H4 (cell line): ENCODE data around the gene STARD3NL.

DNA sequence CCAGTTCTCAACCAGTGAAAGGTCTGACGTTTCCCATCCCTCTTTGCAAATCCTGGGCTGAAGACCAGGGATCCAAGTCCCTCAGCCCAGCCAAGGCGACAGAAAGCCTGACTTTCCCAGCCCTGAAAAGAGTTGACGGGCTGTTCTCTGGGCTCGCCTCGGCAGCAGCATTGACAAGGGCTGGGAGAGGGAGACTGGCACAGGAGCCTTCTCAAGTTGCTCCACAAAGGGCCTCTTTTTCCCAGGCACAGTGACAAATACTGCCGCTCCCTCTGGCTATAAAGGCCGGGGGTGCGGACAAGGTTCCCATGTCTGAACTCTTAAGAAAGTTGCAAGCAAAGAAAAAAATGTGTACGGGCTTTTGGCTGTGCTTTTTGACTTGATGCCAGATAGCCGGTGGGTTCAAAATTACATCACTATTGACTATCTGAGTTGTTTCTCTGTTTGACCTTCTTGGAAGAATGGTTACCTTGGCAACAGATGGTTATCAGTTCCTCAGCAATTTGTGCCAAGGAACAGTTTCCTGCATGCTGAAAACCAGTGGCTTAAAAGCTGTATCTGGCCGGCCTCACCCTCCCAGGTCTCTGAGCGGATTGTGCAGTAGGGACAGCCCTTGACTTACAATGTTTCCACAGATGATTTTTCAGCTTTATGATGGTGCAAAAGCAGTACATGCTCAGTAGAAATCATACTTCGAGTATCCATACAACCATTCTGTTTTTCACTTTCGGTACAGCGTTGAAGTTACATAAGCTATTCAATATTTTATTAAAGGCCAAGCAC, 115.8 kb upstream of the EEPD1 start:
- RAMPAGE, long total RNA, result no peak

DNA sequence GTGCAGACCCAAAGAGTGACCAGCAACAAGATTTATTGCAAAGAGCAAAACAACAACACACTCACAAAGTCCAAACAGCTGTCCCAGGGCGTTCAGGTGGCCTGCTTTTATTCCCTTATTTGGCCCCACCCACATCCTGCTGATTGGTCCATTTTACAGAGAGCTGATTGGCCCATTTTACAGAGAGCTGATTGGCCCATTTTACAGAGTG, 87.4 kb upstream of the EEPD1 start:
- RAMPAGE, long total RNA, result no peak

GRCh38 chr7:36084997-36085658, 67.9 kb upstream of the EEPD1 start:
- RAMPAGE, long total RNA, result no peak

- RAMPAGE, long total RNA, result no peak
These were observed 105.4 kb downstream of the EEPD1 start for GRCh38 chr7:36258410-36258895.

GRCh38 chr7:36298766-36299393, 68.2 kb downstream of the MATCAP2 start:
- RAMPAGE, long total RNA, result no peak

GRCh38 chr7:36378448-36379127, 11.1 kb upstream of the ANLN start:
- RAMPAGE, long total RNA, result no peak

- RAMPAGE, long total RNA, result no peak
These were observed 36.8 kb upstream of the AOAH start for GRCh38 chr7:36761011-36761535.

- RAMPAGE, long total RNA, result no peak
These were observed 131.1 kb upstream of the AOAH start for GRCh38 chr7:36855232-36855895.

DNA sequence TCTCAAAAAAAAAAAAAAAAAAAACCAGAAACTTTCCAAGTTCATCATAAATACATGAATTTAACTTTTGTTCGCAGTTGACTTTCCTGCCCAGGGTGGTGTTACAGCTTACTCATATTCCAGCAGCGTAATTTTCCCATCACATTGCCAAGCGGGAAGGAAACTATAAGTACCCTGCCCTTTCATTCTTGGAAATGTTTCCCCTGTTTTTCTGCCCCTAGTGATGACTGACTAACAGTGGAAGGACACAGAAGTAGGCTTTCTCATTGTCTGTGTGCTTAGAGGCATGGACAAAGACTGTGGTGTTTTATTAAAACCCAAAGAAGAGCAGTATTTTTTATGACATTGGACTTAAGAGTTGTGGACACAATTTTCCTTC, 197.9 kb downstream of the ELMO1 start:
- RAMPAGE, long total RNA, result no peak

GRCh38 chr7:37416913-37417546, 31.6 kb downstream of the ELMO1 start:
- RAMPAGE, long total RNA, result no peak

DNA sequence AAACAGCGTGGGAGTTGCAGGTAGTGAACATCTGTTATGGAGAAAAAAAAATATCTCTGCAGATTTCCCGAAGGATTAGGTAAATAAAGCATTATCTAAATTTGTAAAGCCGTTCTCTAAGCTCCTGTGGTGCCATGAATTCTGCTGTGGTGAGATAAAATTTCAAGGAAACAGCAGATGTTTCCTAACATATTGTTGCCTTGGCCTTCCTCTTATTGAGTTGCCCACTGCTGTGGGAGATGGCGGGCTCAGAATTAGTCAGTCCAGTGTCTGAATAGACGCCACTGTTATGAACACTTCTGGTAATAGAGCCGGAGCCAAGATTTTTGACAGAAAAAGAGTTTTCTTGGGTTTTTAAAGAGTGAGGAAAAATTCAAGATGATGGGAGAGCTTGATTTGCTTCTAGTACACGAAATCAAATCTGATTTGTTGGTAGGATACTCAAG, 82.6 kb upstream of the ELMO1 start:
- RAMPAGE, long total RNA, result no peak

DNA sequence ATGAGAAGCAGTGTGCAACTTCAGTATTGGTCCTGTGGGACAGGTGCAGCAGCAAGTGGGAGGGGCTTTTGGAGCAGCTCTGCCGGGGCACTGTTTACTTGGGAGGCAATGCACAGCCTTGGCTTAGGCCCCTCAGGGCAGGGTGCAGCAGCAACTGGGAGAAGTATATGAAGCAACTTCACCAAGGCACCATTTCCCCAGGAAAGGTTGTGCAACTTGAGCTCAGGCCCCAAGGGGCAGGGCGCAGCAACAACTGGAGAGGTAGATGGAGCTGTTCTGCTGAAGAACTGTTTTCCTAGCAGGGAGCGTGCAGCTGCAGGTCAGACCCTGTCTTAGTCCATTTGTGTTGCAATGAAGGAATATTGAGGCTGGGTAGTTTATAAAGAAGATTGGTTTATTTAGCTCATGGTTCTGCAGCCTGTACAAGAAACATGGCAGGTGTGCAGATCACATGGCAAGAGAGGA, 10.7 kb downstream of the GPR141 start:
- RAMPAGE, long total RNA, result no peak

DNA sequence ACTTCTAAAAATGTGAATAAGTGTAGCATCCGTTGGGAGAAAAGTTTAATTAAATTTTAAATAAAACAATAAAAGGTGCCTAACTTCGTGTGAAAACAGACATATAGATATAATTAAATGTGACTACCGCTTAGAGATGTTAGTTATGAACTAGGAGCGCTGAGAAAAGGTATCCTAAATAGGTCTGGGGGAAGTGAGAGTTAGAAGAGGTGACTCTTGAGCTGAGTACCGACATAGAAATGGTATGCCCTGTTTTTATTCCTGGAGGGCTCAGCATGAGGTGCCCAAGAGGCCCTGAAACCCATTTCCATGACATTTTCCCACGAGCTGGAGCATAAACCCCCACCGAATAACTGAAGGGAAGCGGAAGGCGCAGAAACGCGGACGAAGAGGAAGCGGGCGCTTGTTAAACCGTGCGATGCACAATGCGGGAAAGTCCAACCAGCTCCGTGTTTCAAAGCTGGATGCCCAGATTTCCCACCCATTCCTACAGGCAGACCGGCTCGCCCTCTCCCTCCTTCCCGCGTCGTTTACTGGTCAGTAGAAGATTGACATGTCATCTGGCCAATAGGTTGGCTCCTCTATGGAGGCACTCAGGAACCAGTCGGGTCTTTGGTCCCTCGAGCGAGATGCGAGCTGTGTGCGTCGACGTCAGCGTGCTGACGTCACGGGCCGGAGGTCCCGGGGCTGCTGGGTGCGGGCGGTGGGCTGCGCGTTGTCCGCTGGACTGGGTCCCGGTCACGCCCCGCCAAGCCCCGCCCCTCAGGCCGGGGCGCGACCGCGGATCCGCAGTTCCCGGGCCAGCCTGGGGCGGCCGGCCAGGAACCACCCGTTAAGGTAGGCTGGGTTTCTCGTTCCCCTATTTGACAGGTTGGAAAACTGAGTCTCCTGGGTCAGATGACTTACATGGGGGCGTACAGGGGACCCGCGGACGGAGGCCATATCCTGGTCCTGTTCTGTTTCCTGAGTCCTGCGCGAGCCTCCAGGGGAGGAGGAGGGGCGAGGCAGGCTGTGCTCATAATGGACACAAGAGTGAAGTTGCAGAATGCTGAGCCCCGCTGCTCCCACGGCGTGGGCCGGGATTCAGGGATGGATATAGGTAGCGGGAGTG, at the start of gene STARD3NL:
STARD3NL (plus strand) TSS at position 662 of the 1,111 bp plus-strand sequence.
- RAMPAGE, long total RNA, result start-site peak on the plus strand centred at position 782 of the sequence, 58 bp wide, 252 reads

DNA sequence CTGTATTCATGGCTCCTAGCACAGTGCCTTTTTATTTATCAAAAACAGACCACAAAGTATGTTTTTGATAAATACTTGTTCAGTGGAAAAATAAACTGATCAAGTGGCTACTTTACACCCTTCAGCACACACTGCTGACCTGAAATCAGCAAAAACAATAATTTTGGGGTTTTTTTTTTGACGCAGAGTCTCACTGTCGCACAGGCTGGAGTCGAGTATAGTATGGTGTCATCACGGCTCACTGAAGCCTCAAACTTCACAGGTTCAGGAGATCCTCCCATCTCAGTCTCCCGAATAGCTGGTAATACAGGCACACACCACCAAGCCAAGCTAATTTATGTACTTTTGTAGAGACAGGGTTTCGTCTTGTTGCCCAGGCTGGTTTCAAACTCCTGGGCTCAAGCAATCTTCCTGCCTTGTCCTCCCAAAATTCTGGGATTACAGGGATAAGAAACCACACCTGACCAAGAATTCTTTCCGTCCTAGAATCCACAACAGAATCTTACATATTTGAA, 64.8 kb downstream of the STARD3NL start:
- RAMPAGE, long total RNA, result no peak

- RAMPAGE, long total RNA, result no peak
These were observed 156.4 kb downstream of the STARD3NL start for GRCh38 chr7:38334393-38334955.

- RAMPAGE, long total RNA, result no peak
These were observed 162.4 kb downstream of the STARD3NL start for GRCh38 chr7:38340385-38340812.

GRCh38 chr7:38978349-38979048, 790 bp downstream of the POU6F2 start:
- RAMPAGE, long total RNA, result no peak

- RAMPAGE, long total RNA, result no peak
These were observed 36.4 kb downstream of the POU6F2 start for GRCh38 chr7:39014076-39014473.

DNA sequence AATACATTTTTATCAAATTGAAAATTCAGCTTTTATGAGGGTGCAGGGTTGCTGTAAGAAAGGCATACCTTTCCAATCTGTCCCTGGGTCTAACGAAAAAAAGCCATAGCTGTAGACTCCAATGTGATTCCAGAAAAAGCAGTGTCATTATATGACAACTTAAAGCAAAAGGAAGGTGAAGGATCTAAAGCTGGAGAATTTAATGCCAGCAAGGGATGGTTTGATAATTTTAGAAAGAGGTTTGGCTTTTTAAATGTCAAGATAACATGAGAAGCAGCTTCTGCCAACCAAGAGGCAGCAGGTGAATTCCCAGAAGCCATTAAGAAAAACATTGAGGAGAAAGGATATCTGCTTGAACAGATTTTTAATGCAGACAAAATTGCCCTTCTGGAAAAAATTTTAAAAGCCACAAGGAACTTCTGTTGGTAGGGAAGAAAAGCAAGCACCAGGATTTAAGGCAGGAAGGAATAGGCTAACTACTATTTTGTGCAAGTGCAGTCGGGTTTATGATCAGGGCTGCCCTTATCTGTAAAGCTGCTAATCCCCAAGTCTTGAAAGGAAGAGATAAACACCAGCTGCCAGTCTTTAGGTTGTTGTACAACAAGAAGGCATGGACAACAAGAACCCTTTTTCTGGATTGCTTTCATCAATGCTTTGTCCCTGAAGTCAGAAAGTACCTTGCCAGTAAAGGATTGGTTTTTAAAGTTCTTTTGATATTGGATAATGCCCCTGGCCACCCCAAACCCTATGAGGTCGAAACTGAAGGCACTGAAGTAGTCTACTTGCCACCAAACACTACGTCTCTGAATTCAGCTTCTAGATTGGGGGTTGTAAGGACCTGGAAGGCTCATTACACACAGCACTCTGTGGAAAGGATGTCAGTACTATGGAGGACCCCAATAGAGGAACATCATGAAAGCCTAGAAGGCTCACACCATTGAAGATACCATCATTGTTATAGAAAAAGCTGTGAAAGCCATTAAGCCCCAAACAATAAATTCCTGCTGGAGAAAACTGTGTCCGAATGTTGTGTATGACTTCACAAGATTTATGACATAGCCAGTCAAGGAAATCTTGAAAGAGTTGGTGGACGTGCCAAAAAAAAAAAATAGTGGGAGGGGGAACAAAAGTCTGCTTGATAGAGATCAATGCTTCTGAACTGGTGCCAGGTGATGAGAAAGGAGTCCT, 40.7 kb downstream of the RALA start:
- RAMPAGE, long total RNA, result no peak

- RAMPAGE, long total RNA, result no peak
These were observed 102.3 kb downstream of the RALA start for GRCh38 chr7:39725670-39726168.